SJSA1 (cell line): ENCODE data around the gene POPDC3.

GRCh38 chr6:100881947-100882382 lies 836 bp upstream of the ASCC3 start:
- RAMPAGE, long total RNA: no peak

DNA sequence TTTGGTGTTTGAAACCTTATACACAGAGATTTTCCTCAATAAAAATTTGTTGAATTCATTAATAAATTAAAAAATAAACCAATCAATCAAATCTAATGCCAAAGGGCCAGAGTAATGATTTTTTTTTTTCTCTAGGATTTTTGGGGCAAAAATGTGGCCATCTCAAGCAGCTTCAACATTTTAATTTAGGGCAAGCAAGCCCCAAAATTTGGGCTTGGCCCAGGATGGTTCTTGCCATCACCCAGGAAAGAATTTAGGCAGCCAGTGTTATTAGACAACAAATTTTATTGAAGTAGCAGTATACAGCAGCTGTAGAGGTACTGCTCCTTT lies 576.5 kb downstream of the GRIK2 start:
- RAMPAGE, long total RNA: no peak

- RAMPAGE, long total RNA: no peak
Observed at GRCh38 chr6:102552918-102553147, 1159.3 kb downstream of the GRIK2 start.

- RAMPAGE, long total RNA: no peak
Observed at GRCh38 chr6:103675706-103676091, 1184.0 kb downstream of the HACE1 start.

DNA sequence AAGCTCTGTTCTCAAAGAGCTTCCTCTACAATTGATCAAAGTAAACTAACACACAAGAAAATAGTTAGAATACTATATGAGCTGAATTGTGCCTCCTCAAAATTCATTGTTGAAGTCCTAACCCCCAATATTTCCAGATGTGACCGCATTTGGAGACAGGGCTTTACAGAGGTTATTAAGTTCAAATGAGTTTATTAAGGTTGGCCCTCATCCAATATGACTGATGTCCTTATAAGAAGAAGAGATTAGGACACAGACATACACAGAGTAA lies 437.7 kb downstream of the HACE1 start:
- RAMPAGE, long total RNA: no peak

DNA sequence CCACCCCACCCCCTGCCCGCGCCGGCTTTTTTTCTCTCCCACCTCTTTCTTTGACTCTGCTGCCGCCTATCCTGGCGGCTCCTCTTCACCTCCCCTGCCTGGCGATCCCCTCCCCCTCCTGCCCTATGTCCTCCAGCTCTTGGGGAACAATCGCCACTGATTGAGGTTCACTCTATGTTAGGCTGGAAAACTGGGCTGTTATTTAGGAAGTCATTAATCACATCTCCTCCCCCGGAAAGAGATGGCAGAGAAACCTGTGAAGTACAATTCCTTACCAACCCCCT lies 836 bp upstream of the LIN28B start:
- RAMPAGE, long total RNA: no peak

DNA sequence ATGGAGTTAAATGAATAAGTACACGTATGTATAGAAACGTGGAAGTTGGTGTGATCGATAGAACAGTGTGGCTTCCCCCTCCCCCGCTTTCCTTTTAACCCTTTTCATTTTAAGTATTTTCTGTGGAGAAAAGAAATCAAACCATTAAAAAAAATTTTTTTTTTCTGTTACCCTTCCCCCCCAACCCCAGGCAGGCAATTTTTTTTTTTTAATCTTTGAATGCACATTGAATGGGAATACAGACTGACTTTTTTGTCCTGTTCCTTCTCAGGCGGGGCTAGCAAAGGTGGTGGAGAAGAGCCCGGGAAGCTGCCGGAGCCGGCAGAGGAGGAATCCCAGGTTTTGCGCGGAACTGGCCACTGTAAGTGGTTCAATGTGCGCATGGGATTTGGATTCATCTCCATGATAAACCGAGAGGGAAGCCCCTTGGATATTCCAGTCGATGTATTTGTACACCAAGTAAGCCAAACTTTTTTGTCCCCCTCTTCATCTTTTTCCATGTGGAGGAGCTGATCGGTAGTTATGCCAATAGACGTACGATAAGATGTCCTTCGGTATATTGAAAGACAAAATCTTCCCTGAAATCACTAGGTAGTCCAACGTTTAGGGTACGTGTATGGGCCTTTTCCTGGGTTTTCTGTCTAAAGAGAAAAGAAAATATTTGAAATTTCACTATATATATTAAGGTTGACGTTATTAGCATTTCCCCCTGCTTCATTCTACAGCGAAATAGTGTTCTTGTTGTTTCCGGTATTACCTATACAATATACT lies 1.1 kb downstream of the LIN28B start:
- RAMPAGE, long total RNA: no peak

- RAMPAGE, long total RNA: no peak
Observed at GRCh38 chr6:105179200-105180274, at the start of gene POPDC3. TSS of gene POPDC3 (minus strand) at chr6:105180014.

GRCh38 chr6:105273621-105274078 lies 93.8 kb upstream of the POPDC3 start:
- RAMPAGE, long total RNA: no peak

DNA sequence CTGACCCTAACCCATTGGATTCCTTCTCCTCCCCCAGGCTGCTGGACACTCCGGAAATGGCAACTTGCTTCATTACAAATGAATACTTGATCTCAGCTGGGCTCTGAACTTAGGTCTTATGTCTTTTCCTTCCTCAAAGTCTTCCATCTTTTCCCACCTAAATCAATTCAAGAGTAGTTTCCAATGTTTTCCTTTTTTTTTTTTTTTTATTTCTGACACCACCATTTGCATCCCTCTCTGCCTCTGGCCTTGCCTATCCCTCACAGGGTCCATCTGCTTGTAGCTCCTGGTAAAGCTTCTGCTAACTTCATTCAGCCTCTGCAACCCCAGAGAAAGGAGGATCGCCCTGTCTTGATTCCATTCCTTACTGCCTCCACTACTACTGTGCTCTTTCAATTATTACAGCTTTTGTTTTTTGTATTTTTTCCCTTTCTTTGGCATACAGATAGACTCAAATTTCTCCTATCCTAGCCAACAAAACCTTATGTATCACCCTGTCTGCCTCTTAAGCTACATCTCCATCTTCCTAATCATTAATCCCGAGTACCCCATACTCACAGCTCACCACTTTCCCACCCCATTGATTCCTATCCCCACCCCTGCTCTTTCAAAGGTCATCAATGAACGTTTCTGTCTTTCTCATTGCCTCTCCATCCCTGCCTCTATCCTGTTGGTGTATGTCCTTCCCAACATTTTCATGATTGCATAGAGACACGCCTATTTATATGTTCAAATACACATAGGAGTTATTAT lies 107.7 kb downstream of the PREP start:
- RAMPAGE, long total RNA: no peak

DNA sequence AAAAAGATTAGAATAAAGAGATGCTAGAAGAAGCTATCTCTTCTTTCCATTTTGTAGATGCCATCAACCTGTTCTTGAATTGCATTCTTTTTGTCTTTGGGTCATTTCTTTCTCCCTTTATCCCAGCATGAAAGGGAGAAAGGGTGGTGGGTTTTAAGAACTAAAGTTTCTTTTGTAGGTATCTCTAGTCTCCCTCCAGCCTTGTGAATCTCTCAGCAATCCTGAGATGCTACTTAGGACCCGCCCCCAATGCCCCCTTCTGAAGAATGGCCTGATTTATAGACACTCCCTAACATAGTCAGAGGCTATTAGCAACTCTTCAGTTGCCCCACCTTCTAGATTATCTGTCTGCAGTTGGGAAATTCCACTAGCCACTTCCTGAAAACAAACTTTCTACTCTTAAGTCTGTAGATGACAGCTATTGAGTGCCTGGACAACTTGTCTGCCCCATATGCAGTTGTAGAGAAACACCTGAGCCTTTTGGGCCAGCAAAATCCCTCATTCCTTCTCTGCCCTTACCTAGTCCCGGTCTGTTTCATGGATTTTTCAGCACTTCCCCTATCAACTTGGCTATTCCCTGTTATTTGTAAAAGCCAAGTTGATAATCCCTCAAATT lies 188.1 kb upstream of the PREP start:
- RAMPAGE, long total RNA: no peak

GRCh38 chr6:105796096-105796771 lies 289.9 kb upstream of the PRDM1 start:
- RAMPAGE, long total RNA: no peak

DNA sequence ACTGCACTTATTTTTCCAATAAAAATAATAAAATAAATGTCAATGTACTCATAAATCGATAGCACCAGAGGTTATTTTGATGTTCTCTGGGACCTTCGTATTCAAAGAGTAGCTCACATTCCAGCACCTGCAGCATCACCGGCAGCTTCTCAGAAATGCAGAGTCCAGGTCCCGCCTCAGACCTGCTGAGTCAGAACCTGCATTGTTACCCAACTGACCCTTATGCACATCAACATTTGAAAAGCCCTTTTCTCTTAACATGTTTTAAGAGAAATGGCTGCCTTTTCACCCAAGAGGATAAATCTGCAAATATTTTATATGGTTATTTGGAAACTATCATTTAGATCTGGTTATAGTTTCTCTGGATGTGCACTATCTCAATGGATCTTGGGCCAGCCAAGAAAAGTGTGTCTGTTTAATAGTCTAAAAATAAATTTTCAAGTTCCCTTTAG lies 216.2 kb upstream of the PRDM1 start:
- RAMPAGE, long total RNA: no peak

DNA sequence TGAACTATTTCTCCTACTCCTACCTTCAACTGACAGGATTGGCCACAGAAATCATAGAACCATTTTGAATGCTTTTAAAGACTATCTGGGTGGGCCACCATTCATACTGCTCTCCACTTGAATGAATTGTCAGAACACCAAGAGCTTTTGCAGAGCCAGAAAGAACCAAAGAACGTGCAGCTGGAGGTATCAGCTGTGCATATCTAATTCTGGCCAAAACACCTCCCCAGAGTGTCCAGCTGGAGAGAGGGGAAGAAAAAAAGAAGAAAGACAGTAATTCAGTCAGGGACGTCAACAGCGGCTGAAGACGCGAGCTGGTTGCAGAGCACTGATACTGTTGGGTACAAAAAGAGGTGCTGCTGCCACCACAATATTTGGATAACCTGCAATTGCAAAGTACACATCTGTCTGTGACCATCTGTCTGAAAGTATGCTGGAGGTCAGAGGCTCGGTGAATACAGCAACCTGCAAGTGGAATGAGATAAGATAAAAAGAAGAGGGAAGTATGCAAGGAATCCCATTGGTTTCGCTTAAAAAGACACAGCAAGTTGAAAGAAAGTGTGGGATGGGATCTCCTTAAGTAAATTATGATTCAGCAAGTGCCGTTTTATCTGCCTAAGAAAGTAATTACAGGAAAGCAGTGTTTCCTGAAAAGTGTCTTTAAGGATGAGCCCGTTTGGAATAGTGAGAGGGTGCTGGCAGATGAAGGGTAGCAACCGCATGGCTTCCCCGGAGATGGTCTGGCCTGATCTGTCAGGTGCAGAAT lies 190.0 kb upstream of the PRDM1 start:
- RAMPAGE, long total RNA: no peak

DNA sequence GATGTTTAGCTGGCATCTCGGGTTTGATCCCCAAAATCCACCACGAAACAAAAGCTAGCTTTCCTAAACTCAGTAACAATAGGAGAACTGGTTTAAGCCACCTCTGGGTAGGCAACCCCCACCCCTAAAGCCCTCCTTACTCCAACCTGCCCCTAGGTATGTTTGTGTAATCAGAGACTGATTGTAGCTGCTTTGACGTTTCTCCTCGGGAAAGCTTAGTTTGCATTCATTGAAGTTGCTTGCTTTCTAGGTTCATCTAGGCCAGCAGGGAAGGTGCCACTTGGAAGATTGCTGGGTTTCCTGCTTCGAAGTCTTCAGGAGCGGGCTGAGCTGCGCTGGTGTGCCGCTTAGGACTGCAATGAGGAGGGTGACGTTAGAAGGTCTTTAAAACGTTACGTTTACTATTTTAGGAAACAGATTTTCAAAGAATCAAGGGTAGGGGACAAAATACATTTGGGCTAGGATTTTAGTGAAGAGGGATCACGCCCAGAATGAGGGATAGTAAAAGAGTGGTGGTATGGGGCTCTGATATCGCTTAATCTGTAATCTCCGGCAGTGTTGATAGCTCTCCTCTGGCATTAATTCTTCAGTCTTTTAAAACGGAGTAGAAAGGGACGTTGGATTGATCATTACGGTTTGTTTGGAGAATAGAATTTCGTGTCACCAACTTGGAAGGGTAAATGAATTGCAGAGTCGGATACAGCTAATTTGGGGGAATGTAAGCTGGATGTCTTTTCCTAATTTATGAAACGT lies 92.7 kb upstream of the PRDM1 start:
- RAMPAGE, long total RNA: no peak

GRCh38 chr6:106092217-106092529 lies 6.0 kb downstream of the PRDM1 start:
- RAMPAGE, long total RNA: no peak

DNA sequence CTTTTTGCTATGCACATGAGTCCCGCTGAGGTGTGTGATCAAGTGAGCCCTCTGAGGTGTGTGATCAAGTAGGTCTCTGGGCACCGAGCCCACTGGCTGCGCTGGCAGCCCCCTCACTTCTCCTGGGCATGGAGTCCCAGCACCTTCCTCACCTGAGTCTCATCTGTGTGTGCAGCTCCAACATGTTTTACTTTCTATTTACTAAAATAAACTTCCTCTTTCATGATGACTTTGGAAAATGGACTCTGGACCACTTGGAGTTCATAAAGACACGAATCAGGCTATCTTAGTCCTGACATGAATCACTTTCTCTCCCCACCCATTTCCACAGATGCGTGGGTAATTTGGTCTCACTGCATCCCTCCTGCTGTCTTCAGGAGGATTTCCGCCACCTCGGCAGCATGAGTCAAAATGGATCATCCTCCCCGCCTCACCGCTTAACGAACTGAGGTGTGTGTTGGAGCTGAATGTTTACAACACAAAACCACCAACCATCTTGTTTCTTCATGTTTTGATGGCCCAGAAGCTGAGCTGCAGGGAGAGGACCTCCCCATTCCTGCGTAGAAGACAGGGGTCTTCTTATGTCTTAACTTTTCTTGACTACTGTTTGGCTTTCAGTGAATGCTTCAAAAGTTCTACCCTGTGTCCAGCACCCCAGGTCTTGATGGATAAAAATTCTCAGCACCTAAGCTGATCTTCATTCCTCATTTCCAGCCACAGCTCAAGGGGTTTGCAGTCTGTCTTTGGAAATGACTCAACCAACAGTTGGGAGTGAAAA lies 40.0 kb downstream of the PRDM1 start:
- RAMPAGE, long total RNA: no peak

DNA sequence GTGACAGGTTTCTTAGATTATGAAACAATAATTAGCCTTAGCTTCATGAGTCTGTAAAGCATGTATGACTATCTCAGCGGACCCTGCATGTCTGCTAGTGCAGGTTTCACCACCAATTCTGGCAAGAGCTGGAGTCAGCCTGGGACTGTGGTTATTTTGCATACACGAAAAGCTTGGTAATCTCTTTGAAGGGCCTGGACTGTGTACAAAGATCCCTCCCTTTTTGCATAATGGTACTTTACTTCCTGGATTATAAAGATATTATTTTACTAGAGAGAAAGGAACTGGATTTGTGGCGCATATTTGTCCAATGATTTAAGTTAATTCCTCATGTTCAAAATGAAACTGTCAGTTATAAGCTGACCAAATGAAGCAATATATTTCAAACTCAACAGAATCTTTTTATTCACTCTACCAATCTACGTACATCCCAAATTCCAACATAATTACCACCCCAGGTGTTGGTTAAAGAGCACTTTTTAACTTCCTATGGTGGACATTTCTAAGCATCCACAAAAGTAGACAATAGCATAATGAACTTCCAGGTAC lies 43.5 kb downstream of the PRDM1 start:
- RAMPAGE, long total RNA: no peak

DNA sequence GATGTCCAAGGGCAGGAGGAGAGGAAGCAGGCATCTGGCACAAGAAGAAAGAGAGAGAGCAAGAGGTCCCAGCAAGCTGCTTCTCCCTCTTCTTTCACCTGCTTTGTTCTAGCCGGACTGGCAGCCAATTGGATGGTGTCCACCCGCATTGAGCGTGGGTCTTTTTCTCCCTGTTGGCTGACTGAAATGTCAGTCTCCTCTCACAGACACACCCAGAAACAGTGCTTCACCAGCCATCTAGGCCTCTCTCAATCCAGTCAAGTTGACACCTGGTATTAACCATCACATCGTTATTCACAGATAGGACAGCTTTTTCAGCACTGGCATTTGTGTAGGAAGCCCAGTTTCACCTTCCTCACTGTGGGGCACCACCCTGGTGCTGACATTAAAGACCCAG lies 51.3 kb downstream of the CRYBG1 start:
- RAMPAGE, long total RNA: no peak

GRCh38 chr6:106510995-106511223 lies 118.4 kb downstream of the RTN4IP1 start:
- RAMPAGE, long total RNA: no peak